Jurkat, Clone E6-1 (cell line): Measurements from ENCODE around the genes MAGEA1, PDZD4, ARHGAP4 and NAA10.

DNA sequence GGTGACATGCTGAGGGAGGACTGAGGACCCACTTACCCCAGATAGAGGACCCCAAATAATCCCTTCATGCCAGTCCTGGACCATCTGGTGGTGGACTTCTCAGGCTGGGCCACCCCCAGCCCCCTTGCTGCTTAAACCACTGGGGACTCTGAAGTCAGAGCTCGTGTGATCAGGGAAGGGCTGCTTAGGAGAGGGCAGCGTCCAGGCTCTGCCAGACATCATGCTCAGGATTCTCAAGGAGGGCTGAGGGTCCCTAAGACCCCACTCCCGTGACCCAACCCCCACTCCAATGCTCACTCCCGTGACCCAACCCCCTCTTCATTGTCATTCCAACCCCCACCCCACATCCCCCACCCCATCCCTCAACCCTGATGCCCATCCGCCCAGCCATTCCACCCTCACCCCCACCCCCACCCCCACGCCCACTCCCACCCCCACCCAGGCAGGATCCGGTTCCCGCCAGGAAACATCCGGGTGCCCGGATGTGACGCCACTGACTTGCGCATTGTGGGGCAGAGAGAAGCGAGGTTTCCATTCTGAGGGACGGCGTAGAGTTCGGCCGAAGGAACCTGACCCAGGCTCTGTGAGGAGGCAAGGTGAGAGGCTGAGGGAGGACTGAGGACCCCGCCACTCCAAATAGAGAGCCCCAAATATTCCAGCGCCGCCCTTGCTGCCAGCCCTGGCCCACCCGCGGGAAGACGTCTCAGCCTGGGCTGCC lies at the start of gene MAGEA1:
TSS of gene MAGEA1 (plus strand) at position 515 of the 718 bp plus-strand sequence.
- RRBS = no CpG with 5 or more reads among the region's 23 CpGs

GRCh38 chrX:153225370-153225916 lies 40.5 kb upstream of the PWWP4 start:
- RRBS = no CpG with 5 or more reads among the region's 7 CpGs

GRCh38 chrX:153454289-153454667 lies 8.4 kb upstream of the TREX2 start:
- RRBS = no CpG with 5 or more reads among the region's 13 CpGs

- RRBS = no CpG with 5 or more reads among the region's 25 CpGs
These were observed 9.2 kb upstream of the ATP2B3 start for GRCh38 chrX:153508090-153508816.

- RRBS = no CpG with 5 or more reads among the region's 14 CpGs
These were observed 3.6 kb downstream of the ATP2B3 start for GRCh38 chrX:153520937-153521579.

GRCh38 chrX:153537398-153538342 lies 20.2 kb downstream of the ATP2B3 start:
- RRBS = no CpG with 5 or more reads among the region's 33 CpGs

DNA sequence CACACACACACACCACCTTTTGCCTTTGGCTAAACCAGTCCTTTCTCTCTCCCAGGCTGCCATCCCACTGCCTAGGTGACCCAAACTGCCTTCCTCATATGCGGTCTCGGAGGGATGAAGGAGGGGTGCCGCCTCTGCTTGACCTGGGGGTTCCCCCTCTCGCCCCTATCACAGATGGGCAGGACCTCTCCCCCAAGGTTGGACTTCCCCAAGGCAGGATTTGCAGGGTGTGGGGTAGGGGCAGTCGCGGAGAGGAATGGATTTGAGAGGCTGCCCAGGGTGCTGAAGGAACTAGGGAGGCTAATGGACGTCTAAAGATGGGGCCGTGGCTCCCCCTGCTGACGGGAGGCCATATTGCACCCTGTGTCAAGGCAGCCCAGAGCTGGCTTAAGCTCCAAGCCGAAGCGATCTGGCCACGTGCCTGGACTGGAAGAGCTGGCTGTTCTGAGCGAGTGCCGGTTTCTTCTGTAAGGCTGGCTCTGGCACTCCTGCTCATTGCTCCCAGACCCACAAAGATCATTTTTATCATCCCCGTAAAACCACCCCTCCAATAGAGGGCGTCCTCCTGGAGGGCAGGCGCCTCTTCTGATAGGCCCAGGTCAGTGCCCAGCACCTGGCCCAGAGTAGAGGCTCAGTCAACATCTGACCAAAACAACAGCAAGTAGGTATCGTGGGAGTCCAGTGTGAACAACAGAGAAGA lies 5.7 kb downstream of the PNCK start:
- RRBS = no CpG with 5 or more reads among the region's 18 CpGs

GRCh38 chrX:153684122-153684834 lies 3.4 kb upstream of the SLC6A8 start:
- RRBS = 79% methylated on average over 5 of the region's 20 CpGs

DNA sequence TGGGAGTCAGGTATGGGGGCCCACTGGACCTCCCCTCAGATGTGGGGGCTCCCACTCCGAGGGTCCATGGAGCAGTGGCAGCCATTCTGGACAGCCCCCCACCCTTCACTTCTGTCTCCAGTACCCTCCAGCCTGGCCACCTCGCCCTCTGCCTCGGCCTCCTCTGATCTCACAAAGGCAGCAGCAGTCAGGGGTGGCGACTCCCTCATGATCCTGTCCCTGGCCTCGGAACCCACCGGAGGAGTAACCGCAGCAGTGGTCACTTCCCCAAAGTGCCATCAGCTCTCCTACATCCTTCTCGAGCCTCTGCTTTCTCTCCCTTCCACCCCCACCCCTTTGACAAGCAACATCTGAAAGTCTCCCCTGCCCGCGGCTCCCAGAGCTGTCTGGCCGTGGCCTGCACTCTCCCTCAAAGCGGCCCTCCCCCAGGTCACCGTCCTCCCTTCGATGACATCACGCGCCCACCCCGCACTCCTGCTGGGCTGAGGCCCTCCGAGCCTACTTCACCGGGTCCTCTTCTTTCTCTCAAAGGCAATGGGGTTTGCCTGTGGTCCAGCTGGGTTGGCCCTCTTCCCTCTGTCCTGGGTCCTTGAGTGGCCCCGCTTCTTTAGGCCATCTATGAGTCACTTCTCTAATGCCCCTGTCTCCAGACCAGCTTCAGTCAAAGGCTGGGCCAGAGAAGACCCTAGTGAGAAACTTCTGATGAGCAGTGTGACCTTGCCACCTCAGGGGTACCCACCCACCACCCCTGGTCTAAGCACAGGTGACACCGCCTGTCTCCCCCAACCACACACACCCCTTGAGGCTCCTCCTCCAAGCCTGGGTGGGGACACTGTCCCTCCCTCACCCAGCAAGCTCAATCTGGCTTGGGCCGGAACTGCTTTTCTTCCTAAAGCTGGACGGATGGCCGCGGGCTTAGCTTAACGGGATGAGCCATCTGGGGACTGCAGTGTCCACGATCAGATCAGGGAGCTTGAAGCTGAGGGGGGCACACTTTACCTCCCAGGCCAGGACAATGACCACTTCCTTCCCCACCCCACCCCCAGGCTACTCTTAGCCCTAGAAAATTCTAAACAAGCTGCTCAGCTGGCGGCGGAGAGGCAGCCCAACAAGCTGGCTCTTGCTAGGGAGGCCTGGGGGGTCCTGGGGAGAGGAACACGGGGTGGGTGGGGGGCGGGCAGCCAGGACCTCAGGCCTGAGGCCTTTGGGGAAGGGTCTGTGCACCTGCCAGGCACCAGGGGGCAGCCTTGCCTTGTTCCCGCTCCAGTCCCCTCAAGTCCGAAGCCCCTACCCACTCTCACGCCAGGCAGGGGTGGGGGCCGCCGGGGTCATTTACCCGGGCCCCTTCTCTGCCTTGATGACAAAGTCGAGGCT lies 1.2 kb upstream of the SLC6A8 start:
- RRBS = no CpG with 5 or more reads among the region's 38 CpGs

DNA sequence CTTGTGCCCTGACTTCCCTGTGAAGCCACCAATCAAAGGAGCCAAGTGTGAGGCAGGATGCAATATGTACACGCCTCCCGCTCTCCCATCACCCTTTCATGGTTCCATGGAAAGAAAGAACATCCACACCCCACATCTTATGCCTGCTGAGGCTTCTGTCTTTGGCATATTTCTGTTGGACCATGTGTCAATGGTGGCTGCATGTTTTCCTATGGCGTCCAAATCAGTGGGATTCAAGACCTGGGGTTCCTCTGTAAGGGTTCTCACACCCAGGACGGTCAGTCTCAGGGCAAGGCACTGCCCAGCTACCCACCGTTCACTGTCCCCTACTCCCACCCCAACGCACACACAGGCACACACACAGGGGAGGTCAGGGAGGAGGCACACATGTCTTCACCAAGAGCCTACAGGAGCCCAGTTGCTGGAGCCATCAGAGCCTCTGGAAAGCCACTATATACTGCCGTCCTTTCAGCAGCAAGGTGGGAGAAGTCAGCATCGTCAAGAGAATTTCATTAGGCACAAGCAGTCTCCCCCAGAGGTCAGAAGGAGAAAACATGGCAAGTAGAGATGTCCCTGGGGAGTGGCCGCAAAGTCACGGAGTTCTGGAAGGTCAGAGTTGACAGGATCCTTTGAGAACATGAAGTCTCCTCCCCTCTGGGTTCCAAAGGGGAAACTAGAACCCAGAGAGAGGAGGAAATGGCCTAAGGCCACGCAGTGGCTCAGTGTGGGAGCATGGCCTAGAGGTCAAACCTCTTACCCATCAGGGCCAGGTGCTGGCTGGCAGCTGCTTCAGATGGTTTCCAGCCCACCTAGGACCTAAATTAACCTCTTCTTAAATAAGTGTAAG lies 1.1 kb downstream of the IDH3G start:
- RRBS = no CpG with 5 or more reads among the region's 11 CpGs

GRCh38 chrX:153829777-153830559 lies at the start of gene PDZD4:
Gene PDZD4 (minus strand): TSS chrX:153830544.
- RRBS = 21% methylated on average over 31 of the region's 86 CpGs

DNA sequence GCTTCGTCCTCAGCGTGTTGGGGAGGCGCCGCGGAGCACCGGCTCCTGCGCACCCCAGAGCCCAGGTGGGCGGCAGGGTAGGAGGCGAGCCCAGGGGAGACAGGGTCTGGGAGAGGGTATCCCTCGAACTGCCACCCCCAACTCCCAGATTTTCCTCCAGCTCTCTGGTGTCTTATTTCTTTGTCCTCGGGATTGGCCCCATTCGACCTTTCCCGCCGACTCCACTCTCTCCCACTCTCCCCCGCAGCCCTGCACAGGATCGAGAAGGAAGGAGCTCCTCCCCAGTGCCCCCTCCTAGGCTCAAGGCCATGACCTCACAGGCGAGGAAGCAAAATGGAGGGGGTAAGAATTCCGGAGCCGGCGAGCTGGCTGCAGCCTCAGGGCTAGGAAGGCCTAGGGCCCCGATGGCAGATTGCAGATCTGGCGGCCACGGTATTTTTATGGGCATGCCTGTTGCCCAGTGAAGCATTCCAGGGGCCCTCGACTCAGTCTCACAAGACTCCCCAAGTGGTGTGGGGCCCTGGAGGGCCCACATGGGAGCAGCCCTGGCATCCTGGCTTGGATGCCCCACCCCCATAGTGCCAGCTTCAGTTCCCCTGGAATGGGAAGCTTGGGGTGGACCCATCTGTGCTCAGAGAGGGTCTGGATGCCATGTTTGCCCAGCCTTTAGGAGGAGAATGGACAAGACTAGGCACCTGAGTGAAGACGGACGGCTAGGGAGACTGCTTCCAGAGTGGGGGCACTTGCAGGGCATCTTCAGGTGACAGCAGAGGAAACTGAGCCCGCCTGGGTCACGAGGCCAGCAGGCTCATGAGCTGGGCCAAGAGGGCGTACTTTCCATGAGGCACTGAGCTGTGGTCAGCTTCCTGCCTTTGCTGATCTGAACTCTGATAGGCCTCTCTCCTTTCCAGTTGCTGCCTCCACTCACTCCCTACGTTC lies 1.0 kb upstream of the L1CAM start:
- RRBS = no CpG with 5 or more reads among the region's 30 CpGs

DNA sequence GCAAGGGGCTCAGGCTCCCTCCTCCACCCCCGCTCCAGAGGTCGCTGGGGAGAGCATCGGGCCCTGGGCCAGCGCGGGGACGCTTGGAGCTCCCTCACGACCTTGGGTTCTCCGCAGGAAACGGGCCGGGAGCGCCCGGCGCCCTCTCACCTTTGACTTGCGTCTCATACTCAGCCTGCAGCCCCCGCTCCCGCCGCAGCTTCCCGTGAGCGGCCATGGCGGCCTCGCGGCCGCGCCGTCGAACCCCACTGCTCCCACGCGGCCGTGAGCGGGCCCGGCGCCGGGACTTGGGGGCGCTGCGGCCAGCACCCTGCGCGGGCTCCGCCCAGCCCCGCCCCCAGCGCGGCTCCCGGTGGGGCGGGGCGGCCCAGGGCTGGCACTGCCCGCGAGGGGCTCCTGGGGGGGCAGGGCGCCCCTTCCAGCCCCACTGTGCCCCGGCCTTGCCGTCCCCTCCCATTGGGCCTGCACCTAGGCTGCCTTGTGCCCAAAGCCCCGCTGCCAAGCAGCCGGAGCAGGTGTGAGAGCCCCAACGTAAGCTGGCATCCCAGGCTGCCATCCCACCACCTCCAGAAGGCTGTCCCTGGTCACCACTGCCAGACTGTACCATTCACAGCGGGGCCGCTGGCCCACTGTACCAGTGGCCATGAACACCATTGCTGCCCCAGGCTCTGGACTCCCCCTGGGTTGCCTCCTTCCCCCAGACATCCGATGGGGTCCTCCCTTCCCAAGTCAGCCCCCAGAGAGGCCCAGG lies at the start of gene ARHGAP4:
TSS of gene ARHGAP4 (minus strand) at position 279 of the 751 bp plus-strand sequence.
- RRBS = 2% methylated on average over 18 of the region's 55 CpGs

DNA sequence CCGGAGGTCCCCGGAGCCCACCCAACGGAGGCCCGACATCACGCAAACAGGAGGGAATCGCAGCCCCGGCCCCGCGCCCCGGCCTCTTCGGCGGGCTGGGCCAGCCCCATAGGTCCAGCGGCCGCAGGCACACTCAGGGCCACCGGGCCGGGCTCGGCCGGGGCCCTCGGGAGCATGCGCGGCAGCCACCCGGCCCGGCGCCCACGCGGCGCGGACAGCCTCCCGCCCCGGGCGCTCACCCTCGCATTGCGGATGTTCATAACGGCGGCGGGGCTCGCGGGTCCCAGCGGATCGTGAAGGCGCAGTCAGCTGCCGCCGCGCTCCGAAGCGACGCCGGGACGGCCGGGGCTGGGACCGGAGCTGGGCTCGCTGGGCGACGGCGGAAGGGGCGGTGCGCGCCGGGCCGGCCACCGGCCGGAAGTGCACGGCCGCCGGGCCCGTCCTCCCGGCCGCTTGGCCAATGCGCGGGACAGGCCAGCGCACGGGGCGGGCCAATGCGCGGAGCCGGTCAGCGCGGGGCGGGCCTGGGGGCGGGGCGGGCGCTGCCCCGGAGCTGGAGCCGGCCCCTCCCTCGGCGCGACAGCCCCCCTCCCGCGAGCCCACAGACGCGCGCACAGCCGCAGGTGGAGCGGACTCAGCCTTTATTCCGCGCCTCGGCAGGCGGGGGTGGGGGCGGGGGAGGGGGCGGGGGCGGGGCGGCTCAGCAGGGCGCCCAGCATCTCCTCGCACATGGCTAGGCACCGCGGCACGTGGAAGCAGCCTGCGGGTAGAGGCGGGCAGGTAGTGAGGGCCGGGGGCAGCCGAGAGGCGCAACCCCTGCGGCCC lies at the start of gene NAA10:
TSS of gene NAA10 (minus strand) at position 393 of the 825 bp plus-strand sequence.
- RRBS = 2% methylated on average over 38 of the region's 113 CpGs

GRCh38 chrX:153973978-153974718 lies 1.6 kb downstream of the TMEM187 start:
- RRBS = no CpG with 5 or more reads among the region's 15 CpGs

GRCh38 chrX:154022989-154023985 lies 3.6 kb upstream of the IRAK1 start:
- RRBS = 88% methylated on average over 3 of the region's 28 CpGs

GRCh38 chrX:154040096-154040712 lies 20.5 kb upstream of the IRAK1 start:
- RRBS = no CpG with 5 or more reads among the region's 9 CpGs

DNA sequence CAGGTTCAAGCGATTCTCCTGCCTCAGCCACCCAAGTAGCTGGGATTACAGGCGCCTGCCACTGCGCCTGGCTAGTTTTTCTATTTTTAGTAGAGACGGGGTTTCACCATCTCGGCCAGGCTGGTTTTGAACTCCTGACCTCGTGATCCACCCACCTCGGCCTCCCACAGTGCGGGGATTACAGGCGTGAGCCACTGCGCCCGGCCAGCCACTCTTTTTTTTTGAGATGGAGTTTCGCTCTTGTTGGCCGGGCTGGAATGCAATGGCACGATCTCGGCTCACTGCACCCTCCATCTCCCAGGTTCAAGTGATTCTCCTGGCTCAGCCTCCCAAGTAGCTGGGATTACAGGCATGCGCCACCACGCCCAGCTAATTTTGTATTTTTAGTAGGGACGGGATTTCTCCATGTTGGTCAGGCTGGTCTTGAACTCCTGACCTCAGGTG lies 32.9 kb upstream of the IRAK1 start:
- RRBS = no CpG with 5 or more reads among the region's 18 CpGs

- RRBS = no CpG with 5 or more reads among the region's 5 CpGs
These were observed 13.0 kb downstream of the MECP2 start for GRCh38 chrX:154084378-154085146.

GRCh38 chrX:154356762-154357561 lies 17.5 kb downstream of the FLNA start:
- RRBS = no CpG with 5 or more reads among the region's 37 CpGs